ENCODE data around the gene CDK5RAP1.

DNA sequence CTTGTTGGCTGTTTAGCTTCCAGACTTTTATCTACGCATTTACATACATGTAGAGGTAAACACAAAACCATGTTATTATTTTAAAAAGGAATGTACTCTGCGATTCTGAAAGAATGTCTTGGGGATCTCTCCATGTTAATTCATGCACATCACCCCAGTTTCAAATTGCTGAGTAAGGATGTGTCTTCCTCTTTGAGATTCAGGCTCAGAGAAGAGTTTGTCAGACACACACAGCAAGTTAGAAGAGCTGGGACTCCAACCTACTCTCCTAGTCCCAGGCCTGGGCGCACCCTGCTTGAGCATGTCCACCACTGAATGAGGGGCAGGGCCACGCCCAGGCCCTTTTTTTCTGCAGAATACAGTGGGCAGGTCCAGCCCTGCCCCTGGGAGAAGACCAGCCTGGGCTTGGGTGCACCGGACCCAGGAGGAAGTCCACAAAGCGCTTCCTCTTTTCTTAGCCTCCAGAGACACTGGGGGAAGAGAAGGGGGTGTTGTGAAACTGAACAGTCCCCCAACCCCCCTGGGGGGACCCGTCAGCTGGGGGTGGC lies 11.9 kb upstream of the HCK start:
- PRO-cap, 3 experiments, result no peak in any of the 3 experiments
- RAMPAGE, long total RNA, result no peak

GRCh38 chr20:32040572-32041117 lies 11.4 kb upstream of the HCK start:
- PRO-cap, 3 experiments, result no peak in any of the 3 experiments
- RAMPAGE, long total RNA, result no peak

GRCh38 chr20:32054939-32055533 lies 3.0 kb downstream of the HCK start:
- PRO-cap, 3 experiments, result no peak in any of the 3 experiments
- RAMPAGE, long total RNA, result no peak

- PRO-cap, 3 experiments, result no peak in any of the 3 experiments
- RAMPAGE, long total RNA, result no peak
Observed at GRCh38 chr20:32194781-32195110, 12.8 kb downstream of the PLAGL2 start.

DNA sequence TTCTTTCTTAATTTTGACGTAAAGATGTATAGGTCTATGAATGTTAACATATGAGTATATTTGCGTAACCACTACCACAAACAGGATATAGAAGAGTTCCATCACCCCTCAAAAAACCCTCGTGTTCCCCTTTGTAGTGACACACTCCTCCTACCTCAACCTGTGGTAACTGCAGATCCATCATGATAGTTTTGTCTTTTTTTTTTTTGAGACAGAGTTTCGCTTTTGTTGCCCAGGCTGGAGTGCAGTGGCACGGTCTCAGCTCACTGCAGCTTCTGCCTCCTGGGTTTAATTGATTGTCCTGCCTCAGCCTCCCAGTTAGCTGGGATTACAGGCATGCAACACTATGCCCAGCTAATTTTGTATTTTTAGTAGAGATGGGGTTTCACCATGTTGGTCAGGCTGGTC lies 28.1 kb upstream of the KIF3B start:
- PRO-cap, 3 experiments, result no peak in any of the 3 experiments
- RAMPAGE, long total RNA, result no peak

DNA sequence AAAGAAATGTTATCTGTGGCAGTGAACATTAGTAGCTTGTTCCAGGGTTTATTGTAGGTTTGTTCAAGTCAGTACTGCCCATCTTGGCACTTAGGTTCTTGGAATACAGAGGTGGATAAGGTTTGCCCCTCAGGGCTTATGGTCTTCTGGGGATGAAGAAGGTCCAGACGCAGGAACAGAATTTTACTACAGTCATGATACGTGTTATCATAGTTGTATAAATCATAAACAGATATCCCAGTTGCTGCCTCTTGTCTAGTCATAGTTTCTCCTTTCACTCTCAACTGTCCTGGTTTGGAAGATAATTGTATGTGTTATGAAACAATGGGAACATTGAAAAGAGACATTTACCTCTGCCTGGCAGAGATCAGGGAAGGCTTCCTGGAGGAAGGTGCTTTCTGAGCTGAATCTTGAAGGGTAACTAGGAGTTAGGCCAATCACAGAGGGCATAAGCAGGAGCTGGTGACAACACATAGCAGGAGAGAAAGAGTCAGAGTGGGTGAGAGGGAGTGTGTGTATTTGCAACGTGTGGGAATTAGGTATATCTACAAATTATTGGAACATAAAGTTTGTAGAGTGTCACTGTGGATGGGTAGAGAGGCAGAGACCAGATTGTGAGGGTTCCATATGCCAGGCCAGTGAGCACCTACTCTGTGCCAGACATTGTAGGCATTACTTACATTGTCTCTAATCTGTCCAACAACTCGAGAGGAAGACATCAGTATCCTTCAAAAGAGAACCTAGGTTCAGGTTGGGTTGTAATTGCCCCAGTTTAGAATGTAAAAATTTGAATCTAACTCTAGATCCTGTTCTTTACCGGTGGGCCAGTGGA lies 5.4 kb downstream of the ASXL1 start:
- PRO-cap, 3 experiments, result no peak in any of the 3 experiments
- RAMPAGE, long total RNA, result no peak

DNA sequence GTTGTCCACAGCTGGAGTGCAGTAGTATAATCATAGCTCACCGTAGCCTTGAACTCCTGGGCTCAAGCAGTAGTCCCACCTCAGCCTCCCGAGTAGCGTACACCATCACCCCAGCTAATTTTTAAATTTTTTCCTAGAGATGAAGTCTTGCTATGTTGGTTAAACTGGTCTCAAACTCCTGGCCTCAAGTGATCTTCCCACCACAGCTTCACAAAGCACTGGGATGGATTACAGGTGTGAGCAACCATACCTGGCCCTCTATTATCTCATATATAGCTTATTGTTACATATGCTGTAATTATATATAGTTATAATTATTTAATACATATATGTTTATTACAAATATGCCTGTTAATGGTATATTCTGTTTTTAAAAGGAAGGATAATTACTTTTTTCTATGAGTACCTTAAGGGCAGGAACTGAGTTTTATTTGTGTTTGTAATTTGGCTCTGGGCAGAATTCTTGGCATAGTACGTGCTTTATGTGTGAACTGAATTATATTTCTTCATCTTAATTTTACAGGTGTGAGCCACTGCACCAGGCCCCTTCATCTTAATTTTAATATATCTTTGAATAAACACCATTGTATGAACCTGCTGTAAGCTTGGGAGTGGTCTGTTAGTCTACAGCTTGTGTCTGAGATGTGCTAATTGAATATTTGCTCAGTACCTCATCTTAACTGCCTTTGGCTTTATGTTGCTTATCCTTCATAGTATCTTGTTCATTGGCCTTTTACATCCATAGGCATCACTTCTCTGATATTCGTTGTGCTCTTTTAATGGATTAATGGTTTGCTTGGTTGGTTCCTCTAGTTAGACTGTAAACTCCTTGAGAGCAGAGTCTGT lies 13.7 kb downstream of the ASXL1 start:
- PRO-cap, 3 experiments, result no peak in any of the 3 experiments
- RAMPAGE, long total RNA, result no peak

DNA sequence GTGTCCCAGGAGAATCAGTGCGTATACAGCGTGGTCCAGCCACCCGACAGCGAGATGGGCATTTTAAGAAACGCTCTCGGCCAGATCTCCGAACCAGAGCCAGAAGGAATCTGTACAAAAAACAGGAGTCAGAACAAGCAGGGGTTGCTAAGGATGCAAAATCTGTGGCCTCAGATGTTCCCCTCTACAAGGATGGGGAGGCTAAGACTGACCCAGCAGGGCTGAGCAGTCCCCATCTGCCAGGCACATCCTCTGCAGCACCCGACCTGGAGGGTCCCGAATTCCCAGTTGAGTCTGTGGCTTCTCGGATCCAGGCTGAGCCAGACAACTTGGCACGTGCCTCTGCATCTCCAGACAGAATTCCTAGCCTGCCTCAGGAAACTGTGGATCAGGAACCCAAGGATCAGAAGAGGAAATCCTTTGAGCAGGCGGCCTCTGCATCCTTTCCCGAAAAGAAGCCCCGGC lies 75.3 kb downstream of the ASXL1 start:
- PRO-cap, 3 experiments, result no peak in any of the 3 experiments
- RAMPAGE, long total RNA, result no peak

GRCh38 chr20:32456867-32457883 lies 99.0 kb downstream of the ASXL1 start:
- PRO-cap, 3 experiments, result peak in 1 of 3 experiments; most common plus-strand start chr20:32457668 (in 1); most common minus-strand start chr20:32457579 (in 1)
- RAMPAGE, long total RNA, result no peak

DNA sequence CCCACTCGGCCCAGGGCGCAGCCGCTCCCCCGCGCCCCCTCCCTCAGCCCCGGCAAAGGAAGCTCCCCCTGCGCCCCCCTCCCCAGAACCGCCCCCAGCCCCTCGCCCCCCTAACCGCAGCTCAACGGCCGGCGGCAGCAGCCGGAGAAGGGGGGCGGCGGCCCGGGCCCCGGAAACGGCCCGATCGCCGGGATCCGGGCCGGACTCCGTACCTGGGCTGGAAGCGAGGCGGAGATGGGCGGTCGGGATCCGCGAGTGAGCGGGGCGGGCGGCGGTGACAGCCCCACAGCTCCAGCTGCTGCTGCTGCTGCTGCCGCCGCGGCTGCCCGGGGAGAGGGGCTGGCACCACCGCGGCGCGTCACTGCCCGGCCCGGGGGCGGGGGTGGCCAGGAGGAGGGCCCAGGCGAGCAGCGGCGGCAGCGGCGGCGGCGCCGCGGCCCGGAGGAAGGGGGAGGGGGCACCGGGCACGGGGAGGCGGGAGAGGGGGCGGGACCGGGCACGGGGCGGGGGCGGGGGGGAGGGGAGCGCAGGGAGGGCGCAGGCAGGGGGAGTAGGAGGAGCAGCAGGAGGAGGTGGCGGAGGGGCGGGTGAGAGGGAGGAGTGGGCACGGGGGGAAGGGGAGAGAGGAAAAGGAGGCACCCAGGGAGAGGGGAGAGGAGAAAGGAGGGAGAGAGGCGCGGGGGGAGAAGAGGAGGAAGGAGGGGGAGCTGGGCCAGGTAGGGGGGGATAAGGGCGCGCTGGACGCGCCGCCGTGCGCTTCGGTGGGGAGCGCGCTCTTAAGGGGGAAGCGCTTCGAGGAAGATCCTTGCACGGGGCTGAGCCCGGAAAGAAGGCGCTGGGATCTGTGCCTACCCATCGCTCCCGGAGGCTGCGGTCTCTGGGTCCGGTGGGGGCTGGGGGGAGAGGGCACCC lies 101.7 kb downstream of the NOL4L start:
- PRO-cap, 3 experiments, result no peak in any of the 3 experiments
- RAMPAGE, long total RNA, result no peak

- PRO-cap, 3 experiments, result no peak in any of the 3 experiments
- RAMPAGE, long total RNA, result no peak
Observed at GRCh38 chr20:32484499-32485369, 100.4 kb downstream of the NOL4L start.

DNA sequence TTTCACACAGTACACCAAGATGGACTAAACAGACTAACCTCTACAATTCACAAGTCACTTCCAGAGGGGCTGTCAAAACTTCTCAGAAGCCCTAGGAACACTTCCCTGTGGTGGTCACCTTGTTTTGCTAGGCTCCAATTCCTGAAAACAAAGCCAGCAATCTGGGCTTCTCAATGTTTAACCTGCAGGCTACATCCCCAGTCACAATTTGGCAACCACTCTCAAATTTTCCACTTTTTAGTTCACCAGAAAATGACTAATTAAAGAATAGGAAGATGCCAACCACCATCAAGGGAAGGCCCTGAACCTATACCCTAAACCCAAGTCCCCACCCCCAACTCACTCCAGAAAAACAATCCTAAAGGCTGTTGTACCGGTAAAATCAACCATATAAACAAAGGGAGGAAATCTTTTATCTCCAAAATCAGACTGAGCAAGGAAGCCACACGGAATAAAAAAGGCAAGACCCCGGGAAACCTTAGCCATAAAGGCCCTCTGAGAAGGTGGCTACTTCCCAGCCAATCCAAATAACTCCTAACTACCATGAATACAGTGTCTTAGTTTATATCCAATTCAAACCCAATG lies 34.4 kb upstream of the C20orf203 start:
- PRO-cap, 3 experiments, result no peak in any of the 3 experiments
- RAMPAGE, long total RNA, result no peak

- PRO-cap, 3 experiments, result no peak in any of the 3 experiments
- RAMPAGE, long total RNA, result no peak
Observed at GRCh38 chr20:32849234-32849966, 9.3 kb upstream of the EFCAB8 start.

DNA sequence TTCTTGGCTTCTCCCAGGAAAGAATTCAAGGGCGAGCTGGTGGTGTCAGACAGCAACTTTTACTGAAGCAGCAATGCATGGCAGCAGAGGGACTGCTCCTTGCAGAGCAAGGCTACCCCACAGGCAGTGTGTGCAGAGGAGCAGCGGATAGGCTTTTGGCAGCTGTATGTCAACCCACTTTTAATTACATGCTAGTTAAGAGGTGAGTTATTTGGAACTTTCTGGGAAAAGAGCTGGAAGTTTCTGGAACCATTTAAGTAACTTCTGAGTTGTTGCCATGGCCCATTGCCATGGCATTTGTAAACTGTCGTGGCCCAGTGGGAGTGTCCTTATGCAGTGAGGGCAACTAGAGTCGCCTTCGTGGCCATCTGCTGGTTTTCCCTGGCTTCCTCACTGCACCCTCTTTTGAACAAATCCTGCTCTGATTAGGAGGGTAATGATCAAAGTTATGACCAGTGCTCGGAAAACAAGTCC lies 34.0 kb downstream of the BPIFB4 start:
- PRO-cap, 3 experiments, result no peak in any of the 3 experiments
- RAMPAGE, long total RNA, result no peak

- PRO-cap, 3 experiments, result no peak in any of the 3 experiments
- RAMPAGE, long total RNA, result no peak
Observed at GRCh38 chr20:33373078-33373511, 28.2 kb downstream of the CDK5RAP1 start.

GRCh38 chr20:33401060-33401831 lies at the start of gene CDK5RAP1:
CDK5RAP1 (minus strand) TSS chr20:33401519.
- PRO-cap, 3 experiments, result peak in 3 of 3 experiments; most common plus-strand start chr20:33401582 (in 3); most common minus-strand start chr20:33401519 (in 3)
- RAMPAGE, long total RNA, result start-site peak on the plus strand at chr20:33401581-33401612, 16 and 36 reads in 2 replicates

GRCh38 chr20:33561950-33562630 lies 72.2 kb downstream of the CBFA2T2 start:
- PRO-cap, 3 experiments, result no peak in any of the 3 experiments
- RAMPAGE, long total RNA, result no peak

DNA sequence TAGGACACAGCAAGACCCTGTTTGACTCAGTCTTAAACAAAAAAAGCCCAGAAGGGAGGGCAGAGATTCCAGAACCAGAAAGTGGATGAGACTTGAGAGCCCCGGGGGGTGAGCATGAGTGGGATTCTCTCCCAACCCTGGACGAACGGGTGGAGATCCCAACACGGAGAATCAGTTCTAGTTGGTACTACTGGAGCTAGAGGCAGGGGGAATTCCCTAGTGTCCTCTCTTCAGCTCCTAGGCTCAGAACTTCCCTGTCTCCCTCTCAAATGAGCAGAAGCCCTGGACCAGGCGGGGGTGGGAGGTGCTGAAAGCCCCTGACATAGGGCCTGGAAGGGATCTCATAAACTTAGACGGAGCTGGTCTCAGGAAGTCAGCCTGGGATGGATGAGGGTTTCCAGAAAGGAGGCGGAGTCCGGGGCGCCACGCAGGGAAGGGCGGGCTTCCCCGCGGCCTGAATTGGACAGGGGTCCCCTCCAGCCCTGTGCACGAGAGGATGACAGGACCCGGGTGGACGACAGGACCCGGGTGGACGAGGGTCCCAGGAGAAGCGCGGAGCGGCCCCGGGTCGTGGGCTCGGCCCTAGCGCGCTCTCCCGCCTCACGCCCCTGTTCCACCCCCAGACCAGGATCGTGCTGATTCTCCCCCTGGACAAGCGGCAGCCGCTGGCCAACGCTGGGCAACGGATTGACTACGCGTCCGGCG lies 934 bp downstream of the C20orf144 start:
- PRO-cap, 3 experiments, result no peak in any of the 3 experiments
- RAMPAGE, long total RNA, result no peak

DNA sequence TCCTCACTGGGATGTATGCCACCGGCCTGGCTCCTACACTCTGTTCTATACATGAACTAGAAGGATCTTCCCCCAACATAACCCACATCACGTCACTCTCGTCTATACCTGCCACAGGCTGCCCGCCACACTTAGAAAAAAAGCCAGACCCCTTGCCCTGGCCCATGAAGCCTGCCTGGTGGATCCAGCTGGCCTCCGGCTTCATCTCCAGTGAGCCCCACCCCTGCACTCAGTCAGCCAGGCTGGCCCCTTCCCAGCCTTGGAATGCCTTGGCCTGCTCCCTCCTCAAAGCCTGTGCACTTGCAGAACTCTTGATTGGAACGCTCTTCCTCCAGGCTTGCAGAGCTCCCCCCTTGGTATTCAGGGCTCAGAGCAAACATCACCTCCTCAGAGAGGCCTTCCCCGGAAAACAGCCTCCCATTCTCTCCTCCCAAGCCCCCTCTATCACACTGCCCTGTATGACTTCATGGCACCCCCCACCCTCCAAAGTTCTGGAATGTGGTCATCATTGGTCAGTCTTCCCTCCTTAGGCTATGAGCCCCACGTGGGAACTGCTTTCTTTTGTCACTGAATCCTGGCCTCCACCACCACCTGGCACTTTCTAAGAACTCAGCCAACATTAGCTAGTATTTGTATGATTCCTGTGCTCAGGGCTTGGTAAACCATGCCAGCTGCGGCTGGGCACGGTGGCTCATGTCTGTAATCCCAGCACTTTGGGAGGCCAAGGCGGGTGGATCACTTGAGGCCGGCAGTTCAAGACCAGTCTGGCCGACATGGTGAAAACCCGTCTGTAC lies 8.3 kb upstream of the E2F1 start:
- PRO-cap, 3 experiments, result no peak in any of the 3 experiments
- RAMPAGE, long total RNA, result no peak

- PRO-cap, 3 experiments, result no peak in any of the 3 experiments
- RAMPAGE, long total RNA, result no peak
Observed at GRCh38 chr20:33825336-33825875, 14.3 kb downstream of the CHMP4B start.

Measured in cerebellum (tissue), 5 donors.